ENCODE results near the genes DBNDD2, SNX21 and ZNF334.

DNA sequence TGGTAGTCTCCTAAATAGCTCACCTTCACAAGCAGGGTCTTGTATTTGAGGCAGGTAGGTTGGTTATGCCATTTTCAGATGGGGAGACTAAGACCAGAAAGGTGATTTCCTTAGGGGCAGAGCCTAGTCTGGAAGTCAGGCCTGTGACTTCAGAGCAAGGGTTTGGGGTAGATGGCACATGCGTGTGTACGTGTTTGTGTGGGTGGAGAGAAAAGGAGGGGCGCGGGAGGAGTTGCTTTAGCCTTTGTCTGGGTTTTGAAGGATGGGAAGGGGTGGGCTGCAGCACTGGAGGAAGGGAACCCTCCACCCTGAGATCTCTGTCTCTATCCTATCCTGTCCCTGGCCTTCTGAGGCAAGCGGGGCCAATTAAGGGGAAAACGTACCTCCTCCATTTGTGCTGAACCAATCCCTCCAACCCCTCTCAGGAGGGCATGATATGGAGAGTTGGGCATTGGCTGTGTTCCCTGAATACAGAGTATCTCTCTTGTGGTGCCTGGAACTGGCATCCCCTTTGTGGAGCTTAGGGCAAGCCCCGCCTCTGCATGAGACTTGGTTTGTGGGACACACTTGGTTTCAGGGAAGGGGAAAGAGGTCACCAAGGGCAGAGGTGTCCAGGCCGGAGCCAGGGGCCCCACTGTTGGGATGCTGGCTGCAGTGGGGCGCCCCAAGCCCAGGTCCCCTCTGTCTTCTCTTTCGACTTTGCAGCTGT lies at the start of gene DBNDD2:
DBNDD2 (plus strand) TSS at position 564 of the 709 bp plus-strand sequence.
- PRO-cap: no peak

DNA sequence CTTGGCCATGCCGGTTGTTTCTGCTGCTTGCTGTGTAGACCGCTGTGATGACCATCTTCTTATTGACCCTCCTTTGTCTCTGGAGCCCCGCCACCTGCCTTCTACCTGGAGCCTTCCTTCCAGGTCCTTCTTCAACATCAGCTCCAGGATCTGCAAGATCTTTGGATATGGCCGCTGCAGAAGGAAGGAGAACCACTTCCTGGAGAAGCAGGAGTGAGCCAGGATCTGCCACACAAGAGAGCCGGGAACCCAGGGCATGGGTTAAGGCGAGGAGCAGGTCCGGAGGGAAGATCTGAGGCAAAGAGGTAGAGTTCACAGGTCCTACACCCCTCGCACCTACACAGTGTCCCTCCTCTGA lies 22.1 kb upstream of the WFDC2 start:
- PRO-cap: no peak

- PRO-cap: no peak
Observed at GRCh38 chr20:45448154-45448877, 21.2 kb upstream of the WFDC2 start.

- PRO-cap: bidirectional peak, plus-strand start at chr20:45470581, minus-strand start at chr20:45470524
Observed at GRCh38 chr20:45470303-45470916, 857 bp downstream of the WFDC2 start.

GRCh38 chr20:45833145-45833948 lies at the start of gene SNX21:
SNX21 (plus strand) TSS chr20:45833799.
- PRO-cap: bidirectional peak, plus-strand start at chr20:45833674, minus-strand start at chr20:45833711

DNA sequence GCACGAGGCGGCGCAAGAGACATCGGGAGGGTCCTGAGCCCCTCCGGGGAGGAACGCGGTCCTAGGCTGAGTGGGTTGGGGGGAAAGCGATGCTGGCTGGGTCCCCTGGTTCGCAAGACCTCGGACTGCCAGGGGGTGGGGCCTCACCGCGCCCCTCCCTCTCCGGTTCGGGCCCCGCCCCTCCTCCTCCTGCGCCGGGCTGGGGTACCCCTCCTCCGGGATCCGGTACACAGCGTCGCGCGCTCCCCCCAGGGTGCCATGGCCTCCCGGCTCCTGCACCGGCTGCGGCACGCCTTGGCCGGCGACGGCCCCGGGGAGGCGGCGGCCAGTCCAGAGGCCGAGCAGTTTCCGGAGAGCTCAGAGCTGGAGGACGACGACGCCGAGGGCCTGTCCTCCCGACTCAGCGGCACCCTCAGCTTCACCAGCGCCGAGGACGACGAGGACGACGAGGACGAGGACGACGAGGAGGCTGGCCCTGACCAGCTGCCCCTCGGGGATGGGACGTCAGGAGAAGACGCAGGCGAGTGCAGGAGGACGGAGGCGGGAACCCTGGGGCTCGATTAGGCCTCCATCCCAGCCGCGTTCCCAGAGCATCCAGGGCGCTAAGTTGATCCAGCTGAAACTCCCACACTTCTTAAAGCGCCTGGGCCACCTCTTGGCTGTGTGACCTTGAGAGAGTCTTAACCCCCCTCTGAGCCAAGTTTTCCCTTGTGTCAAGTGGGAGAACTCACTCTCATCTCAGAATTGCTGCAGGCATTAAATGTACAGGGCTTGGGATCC lies 540 bp downstream of the SNX21 start:
- PRO-cap: bidirectional peak, plus-strand start at position 232 of the sequence, minus-strand start at position 127 of the sequence

- PRO-cap: no peak
Observed at GRCh38 chr20:45842977-45843576, 9.5 kb downstream of the SNX21 start.

DNA sequence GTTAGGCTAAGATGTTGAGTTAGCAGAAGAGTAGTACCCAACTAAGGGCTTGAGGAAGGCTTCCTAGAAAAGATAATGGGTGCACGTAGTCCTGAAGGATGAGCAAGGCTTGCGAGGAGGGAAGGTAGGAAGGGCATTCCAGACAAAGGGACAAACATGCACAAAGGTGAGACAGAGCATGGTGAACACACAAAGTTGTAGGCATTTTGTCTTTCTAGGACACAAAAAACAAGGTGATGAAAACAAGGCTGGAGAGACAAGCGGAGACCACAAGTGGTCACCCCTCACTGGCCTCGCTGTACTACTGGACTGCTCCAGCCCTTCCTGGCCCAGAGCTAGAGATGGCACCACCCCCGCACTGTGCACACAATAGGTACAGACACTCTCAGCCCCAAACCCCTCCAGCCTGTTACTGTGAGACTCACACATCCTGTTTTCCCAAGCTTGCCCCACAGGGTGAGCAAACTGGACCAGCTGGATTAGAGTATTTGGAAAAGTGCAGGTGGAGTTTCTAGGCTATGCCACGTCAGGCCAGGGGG lies 8.5 kb upstream of the ZSWIM1 start:
- PRO-cap: no peak

DNA sequence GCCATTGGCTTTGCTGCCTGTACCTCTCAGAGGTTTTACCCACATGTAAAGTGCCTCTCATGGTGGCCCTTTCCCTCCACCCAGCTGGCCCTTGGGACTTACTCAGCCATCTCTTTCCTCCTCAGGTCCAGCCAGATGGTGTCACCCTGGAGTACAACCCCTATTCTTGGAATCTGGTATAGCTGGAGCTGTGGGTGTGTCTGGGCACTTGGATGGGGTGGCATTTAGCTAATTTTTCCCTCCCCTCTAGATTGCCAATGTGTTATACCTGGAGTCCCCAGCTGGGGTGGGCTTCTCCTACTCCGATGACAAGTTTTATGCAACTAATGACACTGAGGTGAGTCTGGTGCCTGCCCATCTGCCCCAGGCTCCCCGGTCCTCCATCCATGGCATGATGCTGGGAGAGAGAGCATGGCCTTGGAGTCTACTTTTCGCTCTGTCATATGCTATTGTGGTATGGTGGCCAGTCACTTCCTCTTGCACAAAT lies 1.1 kb downstream of the CTSA start:
- PRO-cap: no peak

GRCh38 chr20:45894617-45895167 lies 3.6 kb downstream of the CTSA start:
- PRO-cap: no peak

- PRO-cap: no peak
Observed at GRCh38 chr20:45918187-45918733, 6.3 kb upstream of the PLTP start.

- PRO-cap: no peak
Observed at GRCh38 chr20:45947097-45947980, 12.9 kb downstream of the PCIF1 start.

- PRO-cap: no peak
Observed at GRCh38 chr20:46031450-46032396, 2.7 kb downstream of the SLC12A5 start.

DNA sequence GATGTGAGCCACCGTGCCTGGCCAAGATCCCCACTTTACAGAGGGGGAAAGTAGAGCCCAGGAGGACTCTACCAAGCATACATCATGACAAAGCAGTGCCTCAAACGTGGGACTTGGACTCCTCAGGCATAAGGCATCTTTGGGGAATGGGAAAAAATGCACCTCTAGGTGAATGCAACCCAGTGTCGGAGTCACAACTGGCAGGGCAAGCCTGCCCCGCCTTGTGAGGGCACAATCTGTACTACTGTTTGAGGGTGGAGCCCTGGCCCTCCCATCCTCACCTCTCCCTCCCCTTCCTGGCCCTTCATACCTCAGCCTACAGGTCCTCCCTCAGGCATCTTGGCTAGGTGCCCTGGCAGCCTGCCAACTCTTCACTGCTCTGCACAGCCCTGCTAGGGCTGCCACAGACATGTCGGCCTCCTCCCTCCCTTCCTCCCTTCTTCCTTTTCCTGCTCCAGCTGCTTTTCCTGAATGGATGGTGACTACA lies 53.0 kb downstream of the CDH22 start:
- PRO-cap: no peak

- PRO-cap: no peak
Observed at GRCh38 chr20:46362986-46363516, 1.2 kb downstream of the SLC35C2 start.

- PRO-cap: unidirectional peak, minus-strand start at chr20:46513555
Observed at GRCh38 chr20:46512804-46513859, at the start of gene ZNF334. ZNF334 (minus strand) TSS chr20:46513559.

- PRO-cap: no peak
Observed at GRCh38 chr20:46550713-46550943, 174 bp upstream of the OCSTAMP start.

GRCh38 chr20:46728783-46729227 lies 19.4 kb downstream of the SLC2A10 start:
- PRO-cap: no peak

DNA sequence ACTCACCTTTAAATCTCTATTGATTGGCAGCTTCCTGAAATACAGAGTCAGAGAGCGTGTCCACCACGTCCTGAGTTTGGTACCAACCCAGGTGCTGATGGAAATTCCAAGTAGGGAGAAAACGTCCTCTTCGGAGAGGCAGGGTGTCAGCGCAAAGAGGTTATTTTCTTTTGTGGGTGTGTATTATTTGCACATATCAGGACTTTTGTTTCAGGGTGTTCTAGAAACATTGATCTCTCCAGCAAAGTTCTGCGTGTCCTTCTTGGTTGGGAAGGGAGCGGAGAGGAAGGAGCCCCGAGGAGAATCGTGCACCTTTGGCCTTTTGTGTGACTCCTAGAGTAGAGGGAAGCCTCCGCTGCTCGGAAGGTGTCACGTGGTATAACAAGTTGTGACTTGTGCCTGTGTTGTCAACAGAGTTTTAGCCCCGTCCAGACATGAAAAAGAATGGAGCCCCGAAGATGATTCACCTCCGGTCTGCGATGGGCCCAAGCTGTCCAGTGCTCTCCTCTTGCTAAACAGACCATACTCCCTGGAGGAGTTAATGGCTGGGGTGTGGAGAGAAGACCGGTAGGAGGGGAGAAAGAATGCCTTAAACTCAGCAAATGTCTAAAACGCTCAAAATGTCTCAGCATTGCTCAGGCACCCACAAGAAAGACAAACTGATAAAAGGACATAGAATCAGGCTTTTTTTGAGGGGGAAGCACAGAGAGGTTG lies 6.9 kb downstream of the EYA2 start:
- PRO-cap: no peak

DNA sequence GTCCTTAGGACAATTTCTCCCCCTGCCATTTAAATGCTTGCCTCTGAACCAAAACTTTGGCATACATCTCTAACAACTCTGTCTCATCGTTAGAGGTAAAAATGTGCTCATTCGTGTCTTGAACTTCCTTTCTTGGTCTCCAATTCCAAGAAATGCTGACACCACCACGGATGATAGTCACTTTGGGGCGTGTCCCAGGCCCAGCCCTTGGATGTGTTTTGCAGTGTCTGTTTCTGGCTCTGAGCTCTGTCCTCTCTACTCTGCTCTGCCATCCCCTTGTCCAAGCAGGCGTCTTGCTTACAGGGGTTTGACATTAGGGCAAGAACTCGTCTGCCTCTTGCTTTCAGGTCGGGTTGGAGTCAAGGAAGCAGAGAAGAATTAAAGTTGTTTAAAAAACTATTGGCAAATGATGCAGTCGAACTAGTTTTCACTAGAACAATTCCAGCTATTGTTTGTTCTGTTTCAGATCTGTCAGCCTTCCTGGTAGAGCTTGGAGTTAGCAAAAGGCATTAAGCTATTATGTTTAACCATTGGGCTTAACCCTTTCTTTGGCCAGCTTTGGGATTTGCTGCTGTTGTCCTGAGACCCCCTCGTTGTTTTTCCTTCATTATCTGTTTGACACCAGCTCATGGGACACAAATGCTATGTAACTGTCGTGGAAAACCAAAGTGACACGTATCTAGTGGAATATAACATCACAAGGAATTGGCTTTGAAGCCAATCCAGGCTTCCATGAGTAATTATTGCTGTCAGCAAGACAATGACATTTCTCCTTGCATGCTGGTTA lies 95.8 kb downstream of the EYA2 start:
- PRO-cap: no peak

All from duodenum (tissue), 1 donor.